Left colon (tissue), 1 donor: ENCODE measurements around a stretch of chr6.

DNA sequence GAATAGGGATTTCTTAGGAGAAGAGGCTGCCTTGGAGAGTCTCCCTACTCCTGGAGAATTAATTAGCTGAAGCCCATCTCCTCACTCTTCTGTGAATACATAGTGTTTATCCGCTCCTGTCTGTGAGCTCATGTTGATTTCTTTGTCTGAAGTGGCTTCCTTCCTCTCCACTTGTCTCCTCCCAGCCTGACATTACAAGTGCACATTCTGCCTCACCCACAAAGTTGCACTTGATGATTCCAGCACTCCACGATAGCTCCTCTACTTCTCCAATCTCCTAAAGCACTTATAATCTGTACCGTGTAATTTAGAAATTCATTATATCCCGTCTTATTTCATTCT, 287.2 kb downstream of the QKI start:
- PRO-cap, result no peak

DNA sequence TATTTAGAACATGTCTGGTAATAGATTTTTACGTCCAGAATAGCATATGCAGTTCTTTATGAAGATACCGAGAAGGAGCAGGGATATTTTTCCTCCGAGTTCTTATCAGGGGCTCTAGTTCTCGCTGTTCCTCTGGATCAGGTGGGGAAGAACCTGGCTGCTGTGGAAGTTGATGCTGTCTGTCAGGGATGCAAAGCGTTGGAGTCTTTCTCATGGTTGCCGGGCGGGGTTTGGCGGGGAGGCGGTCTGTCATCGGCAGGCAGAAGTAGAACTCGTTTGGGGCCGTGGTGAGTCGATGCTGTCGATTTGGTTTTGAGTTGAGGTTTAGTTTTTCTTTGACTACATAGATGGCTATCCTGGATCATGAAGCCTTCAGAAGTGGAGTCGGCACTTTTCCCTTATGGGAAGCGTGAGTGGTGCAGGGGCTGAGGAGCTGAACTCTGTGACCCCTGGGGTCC, 691.2 kb downstream of the QKI start:
- PRO-cap, result no peak

DNA sequence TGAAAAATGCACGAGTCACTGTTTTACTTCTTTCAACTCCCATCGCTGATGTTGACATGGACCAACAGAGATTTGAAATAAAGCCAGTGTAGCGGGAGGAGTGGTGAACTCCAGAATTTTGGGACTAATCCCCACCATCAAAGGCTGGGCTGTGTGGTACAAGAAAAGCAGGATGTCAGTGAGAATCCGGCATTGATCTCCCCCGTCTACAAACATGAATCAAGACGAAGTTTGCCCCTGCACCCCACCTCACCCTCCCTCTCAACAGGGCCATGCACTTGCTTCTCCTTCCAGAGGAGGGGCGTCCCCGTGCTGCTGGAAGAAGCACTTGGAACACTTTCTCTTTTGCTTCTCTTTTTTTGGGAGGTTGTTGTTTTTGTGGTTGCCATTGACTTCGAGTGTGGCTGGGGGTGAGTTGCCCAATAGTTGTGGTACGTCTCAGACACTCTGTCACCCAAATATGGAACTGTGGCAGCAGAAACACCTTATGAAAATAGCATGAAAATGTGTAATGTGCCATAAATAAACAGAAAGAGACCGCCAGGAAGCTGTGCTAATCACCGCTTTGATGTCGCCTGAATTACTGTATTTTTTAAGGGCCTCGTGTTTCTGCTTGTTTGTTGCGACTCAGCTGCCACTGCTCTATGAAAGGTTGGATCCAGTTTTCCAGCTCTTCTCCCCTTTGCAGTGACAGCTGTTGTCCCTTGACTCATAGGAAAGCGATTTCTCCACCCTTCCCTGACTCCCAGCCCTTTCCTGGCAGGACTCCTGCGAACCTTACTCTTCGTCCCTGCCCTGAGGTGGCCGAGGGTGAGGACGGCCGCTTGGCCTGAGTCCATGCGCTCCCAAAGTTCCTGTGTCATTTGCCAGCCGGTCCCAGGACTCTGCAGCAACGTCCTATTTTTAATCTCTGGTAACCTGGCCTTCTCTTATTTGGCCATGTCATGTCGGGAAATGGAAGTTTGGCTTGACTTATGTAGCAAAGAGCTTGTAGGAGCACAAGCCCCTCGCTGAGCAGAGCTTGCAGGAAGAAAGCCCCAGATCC, 694.4 kb downstream of the QKI start:
- PRO-cap, result no peak

GRCh38 chr6:165010078-165010443, 299.3 kb downstream of the C6orf118 start:
- PRO-cap, result no peak

DNA sequence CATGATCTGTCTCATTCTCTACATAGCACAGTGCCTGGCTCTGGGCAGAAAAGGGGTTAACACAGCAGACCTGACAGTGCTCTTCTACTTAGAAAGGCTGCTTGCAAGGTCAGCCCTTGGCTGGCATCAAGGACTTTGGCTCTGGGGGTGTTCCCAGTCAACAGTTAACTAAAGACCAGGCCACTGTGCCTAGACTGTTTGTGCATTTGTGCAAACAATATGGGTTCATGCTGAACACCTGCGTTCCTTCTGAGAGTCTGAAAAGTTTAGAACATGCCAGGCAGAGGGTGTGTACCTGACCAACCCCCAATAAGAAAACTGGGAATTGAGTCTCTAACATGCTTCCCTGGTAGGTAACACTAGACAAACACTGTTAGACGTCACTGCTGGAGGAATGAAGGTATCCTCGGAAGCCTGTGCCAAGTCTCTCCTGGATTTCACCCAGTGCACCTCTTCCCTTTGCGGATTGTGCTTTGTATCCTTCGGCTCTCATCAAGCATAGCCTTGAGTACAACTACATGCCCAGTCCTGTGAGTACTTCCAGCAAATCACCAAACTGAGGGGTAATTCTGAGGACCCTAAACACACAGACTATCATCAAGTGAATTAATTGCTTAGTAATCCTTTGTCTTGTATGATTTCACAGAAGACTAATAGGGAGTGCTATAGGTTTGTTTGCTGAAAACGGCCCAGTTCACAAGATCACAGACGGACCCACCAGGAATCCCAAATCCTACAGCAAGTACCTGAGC, 110.6 kb downstream of the PDE10A start:
- PRO-cap, result no peak

GRCh38 chr6:165804270-165804949, 141.4 kb upstream of the PDE10A start:
- PRO-cap, result no peak

- PRO-cap, result no peak
These were observed 111.0 kb downstream of the TBXT start for GRCh38 chr6:166056494-166057210.

- PRO-cap, result bidirectional peak, plus-strand start at chr6:166253386, minus-strand start at chr6:166253337; unidirectional peak, plus-strand start at chr6:166253386; unidirectional peak, plus-strand start at chr6:166253456
These were observed 55.1 kb downstream of the PRR18 start for GRCh38 chr6:166252947-166253716.

DNA sequence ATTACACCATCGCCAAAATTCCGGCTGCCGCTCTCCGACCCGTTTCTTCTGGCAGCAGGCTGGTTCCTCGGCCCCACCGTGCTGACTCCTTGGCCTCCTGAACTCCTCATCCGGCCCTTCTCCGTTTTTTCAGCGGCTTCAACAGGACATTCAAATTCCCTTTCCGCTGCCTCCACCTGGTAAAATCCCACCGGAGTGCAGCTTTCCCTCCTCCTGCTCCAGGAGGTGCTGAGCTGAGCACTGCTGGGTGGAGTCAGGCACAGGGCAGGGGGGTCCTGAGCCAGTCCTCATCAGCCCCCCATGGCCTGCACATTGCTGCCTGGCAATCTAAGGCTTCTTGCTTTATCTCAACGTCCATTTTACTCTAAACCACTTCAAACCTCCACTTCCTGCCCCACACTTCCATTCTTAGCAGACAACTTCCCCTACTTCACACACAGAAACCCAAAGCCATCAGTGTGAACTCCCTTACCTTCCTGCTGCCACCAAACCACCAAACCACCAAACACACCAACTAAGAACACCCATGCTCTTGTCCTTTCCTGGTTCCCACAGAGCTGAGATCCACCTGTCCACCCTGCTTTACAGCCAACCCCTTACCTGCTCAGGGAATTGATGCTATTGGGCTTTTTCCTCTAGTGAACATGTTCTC, 8.8 kb downstream of the SFT2D1 start:
- PRO-cap, result no peak

DNA sequence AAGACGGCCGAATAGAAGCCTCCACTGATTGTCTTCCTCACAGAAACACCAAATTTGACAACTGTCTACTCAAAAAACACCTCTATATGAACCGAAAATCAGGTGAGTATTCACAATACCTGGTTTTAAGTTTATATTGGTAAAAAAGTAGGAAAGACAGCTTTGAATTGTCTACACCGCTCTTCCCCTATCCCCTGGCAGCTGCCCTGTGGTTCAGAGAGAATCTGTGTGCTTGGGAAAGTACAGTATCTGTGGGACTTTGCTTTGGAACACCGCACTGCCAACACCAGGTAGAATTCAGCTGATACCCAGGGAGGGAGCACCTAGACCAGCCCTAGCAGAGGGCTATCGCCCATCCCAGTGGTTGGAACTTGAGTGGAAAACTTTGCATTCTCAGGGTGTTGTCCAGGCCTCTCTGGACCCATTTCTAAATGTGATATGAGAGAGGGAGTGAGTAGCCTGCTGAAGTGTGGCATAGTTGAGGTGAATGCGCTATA, 11.3 kb upstream of the MPC1 start:
- PRO-cap, result no peak

DNA sequence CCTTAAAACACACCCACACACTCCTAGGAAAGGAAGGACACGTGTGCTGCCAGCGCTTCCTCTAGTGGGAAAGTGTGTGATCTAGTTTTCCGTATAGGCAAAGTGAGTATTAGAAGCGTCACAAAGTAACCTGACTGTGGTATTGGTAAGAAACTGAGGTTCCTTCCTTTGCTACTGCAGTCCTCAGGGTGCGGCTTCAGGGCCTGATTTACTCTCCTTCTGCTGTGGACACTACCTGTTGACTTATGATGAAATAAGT, 36.0 kb upstream of the MPC1 start:
- PRO-cap, result no peak

GRCh38 chr6:166556689-166557482, 29.6 kb downstream of the RAMACL start:
- PRO-cap, result no peak

GRCh38 chr6:166623225-166623809, 3.7 kb downstream of the RPS6KA2 start:
- PRO-cap, result no peak

GRCh38 chr6:166628522-166628976, 1.5 kb upstream of the RPS6KA2 start:
- PRO-cap, result no peak

DNA sequence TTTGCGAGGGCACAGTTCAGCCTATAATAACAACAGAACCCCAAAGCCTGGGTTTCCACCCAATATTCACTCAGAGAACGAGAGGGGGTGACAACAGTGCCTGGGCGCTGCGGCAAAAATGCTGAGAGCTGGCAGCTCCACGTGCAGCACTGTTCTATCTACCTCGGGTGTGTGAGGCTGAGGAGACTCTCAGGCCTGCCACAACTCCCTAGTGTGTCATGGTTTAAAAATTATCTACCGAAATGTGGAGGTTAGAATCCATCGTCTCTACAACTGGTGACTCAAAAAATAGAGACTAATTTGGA, 118.5 kb upstream of the RPS6KA2 start:
- PRO-cap, result no peak

DNA sequence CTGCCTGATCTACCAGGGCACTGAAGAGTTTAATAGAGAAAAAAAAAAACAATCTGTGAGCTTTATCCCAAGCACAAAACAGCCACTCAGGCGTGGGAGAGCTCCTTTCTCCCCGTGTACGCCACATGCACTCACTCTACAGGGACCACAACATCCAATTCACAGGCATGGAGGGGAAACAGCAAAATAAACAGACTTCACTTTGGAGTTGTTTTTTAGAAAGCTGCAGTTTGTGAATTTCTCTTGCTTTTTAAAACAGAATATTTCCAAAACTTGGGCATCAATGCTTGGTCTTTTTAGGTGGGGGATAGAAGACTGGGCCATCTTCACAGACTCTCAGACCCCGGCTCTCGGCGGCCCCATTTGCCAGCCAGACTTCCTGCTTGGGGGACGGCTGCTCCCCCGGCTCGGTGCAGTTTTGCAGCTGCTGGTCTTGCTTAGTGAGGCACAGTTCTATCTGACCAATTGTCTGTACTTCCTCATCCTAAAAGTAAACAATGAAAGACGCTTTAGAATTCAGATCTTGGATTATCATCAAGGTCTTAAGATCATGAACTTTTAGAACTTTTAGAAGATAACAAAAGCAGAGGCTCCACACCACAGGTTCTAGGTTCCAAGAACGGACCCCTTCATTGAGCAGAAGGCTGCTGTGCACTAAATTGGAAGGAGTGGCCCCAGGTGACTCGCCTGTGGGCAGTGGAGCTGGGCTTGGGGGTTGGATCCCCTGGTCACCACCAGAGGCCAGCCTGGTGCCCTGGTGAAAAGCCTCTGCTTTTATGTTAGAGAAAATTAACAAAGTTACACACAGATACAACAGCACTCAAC, 26.8 kb downstream of the RNASET2 start:
- PRO-cap, result no peak

DNA sequence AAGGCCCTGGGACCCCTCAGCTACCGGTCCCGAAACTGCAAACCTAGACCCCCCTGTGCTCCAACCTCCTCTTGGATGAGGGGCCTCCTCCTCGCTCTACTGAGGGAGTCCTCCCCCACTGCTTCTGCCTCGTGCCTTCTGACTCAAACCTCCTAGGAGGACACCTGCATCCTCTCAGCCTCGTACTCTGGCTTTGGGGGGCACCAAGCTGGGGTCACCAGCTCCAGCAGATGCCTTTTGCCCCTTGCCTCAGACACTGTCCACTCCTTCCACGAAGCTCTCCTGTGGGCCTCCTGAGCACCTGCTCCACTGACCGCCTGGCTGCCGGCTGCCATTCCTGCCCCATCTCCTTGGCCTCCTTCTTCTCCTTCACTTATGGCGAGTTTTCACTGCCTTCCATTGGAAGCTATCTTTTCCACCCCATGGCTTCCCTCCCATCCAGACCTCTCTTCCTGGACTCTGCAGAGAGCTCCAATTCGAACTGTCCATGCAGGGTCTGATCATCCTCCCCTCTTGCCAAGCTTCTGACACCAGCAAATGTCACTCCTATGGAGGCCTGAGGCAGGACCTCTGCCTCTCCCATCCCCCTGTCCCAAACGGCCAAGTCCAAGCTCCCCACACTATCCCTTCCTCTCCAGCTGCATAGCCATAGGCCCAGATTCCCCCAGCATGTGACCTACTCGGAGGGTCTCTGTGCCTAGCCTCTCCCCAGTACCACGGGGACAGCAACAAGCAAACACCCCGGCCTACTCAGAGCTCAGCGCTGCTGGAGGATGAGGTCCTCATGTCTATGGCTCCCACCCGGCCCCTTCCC, 24.6 kb downstream of the RNASET2 start:
- PRO-cap, result no peak

GRCh38 chr6:166994892-166995641, 4.1 kb upstream of the CEP43 start:
- PRO-cap, result no peak

- PRO-cap, result no peak
These were observed 43.1 kb upstream of the CCR6 start for GRCh38 chr6:167079720-167080266.

- PRO-cap, result no peak
These were observed 1.5 kb downstream of the CCR6 start for GRCh38 chr6:167124141-167125027.